HGPS cell (cell line): ENCODE results near the genes ABCF3, THPO and EPHB3.

GRCh38 chr3:183845407-183846089 is 20.2 kb upstream of the MAP6D1 start:
- RRBS: no CpG with 5 or more reads among the region's 7 CpGs

- RRBS: no CpG with 5 or more reads among the region's 4 CpGs
Measured at GRCh38 chr3:184011052-184011480, 6.6 kb downstream of the ABCC5 start.

DNA sequence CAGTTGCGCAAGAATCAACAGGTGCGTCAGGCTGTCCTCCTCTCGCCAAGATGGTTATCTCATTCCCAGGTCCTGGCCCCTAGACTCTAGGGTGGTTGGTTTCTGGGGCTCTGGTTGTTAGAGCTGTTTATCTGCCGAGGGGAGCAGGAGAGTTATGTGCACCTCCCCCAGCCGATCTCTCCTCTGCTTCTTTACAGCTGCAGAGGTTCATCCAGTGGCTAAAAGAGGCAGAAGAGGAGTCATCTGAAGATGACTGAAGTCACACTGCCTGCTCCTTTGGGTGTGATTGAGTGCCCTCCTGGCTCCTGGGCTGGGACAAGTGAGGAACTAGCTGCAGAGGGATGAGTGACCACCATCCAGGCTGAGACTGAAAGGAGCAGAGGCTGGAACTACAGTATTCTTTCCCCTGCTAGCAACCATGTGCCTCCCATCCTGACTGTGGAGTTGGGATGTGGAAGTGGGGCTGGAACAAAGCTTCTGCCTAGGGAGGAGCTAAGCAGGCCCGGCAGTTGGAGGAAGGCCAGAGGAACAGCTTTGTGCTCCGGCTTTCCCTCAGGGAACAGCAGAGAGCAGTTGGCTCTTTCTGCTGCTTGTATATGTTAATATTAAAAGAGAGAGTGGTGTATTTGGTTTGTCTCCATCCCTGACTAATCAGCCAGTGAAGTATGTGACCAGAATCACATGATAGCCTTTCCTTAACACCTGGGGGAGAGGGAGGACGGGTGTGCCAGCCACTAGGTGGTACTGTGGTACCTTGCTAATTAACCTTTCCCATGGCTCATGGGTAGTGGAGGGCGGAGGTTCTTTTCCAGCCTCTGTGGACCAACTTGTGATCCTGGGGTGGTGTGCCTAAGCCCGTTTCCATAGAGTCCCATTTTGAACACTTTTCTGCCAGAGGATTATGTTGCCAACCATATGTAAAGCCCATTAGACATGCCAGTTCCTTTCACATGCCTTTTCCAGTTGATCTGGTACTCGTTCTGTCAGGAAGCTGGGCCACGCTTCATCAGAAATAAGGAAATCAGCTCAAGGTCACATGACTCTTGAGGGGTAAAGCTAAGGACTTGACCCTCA is 9.9 kb downstream of the EIF2B5 start:
- RRBS: 14% methylated on average over 2 of the region's 12 CpGs

DNA sequence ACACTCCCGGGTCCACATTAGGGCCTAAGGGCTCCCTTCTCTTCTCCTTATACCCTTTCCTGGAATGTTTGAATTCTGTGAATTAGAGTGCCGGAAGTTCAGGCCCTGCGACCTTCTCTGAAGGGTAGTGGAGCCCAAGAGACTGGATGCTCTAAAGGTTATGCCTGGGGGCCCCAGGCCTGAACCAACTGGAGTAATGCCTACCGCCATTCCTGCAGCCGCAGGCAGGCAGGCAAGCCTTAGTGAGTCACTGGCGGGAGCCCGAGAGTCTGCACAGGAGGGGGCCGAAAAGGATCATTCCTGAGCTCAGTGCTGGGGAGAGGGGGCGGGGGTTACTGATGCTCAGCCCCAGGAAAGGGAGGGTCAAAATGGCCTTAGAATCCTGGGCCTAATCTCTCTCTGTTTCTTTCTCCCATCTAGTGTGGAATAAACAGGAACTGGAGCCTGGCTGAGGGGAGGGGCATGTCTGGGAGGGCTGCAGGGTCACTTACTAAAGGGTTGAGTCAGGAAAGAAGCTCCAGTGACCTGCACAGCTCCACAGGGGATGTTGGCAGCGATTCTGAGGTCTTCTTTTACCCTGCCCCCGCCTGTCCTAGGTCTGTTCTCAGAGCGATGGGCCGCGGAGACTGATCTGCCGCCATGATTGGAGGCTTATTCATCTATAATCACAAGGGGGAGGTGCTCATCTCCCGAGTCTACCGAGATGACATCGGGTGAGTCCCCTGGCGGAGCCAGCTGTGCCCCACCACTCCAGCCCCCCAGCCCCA is 1.9 kb downstream of the AP2M1 start:
- RRBS: no CpG with 5 or more reads among the region's 19 CpGs

DNA sequence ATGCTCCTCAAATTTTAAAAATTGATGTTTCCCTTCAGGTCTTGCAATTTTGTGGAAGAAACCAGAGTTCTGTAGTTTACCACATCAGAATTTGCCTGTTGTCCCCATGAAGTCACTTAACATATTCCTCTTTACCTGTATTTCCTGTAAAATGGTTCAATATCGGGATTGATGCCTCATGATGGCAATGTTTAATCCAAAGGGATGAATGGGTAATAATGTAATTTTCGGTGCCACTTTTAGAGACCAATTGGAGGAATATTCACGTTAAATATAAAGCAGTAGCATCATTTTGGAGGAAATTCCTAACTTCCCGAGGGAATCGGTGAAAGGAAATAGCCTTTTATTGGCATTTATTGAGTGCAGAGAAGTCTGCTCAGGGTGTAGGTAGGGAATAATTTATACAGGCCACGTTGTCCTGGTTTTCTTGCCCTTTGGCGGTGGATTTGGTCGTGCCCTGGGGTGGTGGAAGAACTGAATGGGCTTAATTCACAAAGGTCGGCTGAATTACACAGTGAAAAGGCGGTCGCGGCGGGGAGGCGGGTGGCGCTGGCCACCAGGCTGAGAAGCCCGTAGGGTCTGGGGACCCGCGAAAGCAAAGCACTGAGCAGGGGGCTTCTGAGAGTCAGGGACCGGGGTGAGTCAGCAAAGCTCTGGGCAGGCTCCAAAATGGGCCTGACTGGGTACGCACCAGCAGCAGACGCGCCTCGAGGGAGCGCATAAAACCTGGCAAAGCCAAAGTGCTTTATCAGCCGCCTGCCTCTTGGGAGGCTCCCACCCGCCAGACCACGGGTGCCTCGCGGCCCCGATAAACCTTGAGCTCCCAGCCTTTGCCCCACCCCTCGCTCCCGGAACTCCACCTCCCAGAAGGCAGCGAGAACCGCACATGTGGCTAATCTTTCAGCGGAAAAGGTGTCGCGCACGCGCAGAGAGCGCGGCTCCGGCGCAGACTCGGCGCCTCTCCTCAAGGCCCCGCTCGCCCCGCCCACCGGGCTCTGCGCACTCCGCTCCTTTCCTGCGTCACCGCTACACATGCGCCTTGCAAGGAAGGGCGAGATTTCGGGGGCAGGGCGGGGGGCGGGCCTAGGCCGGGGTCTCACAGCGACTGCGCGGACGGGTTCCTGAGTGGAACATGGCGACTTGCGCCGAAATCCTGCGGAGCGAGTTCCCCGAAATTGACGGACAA is at the start of gene ABCF3:
Gene ABCF3, plus strand, starts transcription at position 1,124 of the 1,186 bp plus-strand sequence.
- RRBS: 2% methylated on average over 27 of the region's 70 CpGs

GRCh38 chr3:184195278-184195819 is 9.3 kb downstream of the ABCF3 start:
- RRBS: no CpG with 5 or more reads among the region's 4 CpGs

- RRBS: 3% methylated on average over 58 of the region's 82 CpGs
Measured at GRCh38 chr3:184229904-184230665, 700 bp downstream of the VWA5B2 start.

GRCh38 chr3:184242533-184243183 is 6.1 kb downstream of the ALG3 start:
- RRBS: no CpG with 5 or more reads among the region's 9 CpGs

- RRBS: 5% methylated on average over 14 of the region's 52 CpGs
Measured at GRCh38 chr3:184260566-184261239, 650 bp downstream of the CAMK2N2 start.

DNA sequence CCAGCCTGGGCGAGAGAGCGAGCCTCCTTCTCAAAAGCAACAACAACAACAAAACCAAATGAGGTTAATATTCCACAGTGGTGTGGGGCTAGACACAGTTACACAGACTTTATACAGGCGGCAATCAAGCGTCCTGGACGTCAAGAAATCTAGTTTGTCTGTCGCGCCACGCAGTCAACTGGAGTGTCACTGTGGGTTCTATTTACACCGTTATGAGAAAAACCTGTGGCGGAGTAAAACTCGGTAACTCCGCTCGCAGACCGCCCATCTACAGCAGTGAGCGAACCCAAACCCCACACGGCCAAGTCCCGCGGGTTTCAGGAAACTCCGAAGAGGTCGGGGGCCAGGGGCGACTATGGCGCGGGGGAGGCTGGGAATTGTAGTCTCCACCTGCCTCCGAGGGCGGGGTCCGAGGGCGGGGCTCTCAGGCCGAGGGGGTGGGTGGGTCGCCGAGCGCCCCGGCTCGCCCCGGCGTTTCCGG is 329 bp upstream of the PSMD2 start:
- RRBS: 0% methylated on average over 1 of the region's 36 CpGs

GRCh38 chr3:184314248-184314474 is 245 bp upstream of the EIF4G1 start:
- RRBS: no CpG with 5 or more reads among the region's 12 CpGs

- RRBS: 88% methylated on average over 2 of the region's 22 CpGs
Measured at GRCh38 chr3:184321163-184322226, 7.1 kb downstream of the EIF4G1 start.

- RRBS: no CpG with 5 or more reads among the region's 14 CpGs
Measured at GRCh38 chr3:184332271-184333352, 4.8 kb upstream of the FAM131A start.

- RRBS: no CpG with 5 or more reads among the region's 28 CpGs
Measured at GRCh38 chr3:184351221-184352585, 9.7 kb downstream of the CLCN2 start.

DNA sequence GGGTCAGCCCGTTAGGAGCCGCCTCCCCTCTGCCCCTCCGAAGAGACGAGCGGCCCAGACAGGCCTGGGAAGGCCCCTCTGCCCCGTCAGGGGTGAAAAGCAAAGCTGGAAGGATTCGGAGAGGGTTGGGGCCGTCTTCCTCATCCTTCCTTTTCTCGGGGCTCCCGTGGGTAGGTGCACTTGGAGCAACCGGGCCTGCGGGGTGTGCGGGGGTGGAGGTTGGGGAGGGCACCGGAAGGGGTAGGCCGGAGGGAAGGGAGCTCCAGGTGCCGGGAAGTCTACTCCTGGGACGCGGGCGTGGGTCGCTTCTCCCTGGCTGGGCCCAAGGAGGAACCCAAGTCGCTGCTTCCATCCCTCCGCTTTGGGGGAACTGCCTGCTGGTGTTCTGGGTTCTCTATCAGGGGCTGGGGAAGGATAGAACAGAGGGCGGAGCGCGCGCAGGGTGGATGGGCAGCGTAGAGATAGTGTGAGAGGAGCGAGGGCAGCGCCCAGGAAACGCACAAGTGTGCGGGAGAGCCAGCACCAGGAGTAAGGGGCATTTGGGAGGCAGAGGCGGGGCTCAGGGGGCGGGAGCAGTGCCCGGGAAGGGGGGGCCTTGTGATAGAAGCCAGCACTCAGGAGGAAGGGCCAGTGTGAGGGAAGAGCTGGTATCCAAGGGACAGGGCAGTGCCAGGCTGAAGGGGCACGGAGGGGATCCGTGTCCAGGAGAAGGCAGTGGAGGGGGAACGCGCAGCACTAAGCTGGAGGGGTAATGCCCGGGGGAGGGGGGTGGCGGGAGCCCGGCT is 659 bp downstream of the POLR2H start:
- RRBS: 2% methylated on average over 4 of the region's 41 CpGs

GRCh38 chr3:184377581-184378548 is at the start of gene THPO:
Gene THPO, minus strand, starts transcription at chr3:184378207.
- RRBS: no CpG with 5 or more reads among the region's 9 CpGs

GRCh38 chr3:184525268-184526412 is 35.9 kb upstream of the EPHB3 start:
- RRBS: 2% methylated on average over 15 of the region's 75 CpGs

DNA sequence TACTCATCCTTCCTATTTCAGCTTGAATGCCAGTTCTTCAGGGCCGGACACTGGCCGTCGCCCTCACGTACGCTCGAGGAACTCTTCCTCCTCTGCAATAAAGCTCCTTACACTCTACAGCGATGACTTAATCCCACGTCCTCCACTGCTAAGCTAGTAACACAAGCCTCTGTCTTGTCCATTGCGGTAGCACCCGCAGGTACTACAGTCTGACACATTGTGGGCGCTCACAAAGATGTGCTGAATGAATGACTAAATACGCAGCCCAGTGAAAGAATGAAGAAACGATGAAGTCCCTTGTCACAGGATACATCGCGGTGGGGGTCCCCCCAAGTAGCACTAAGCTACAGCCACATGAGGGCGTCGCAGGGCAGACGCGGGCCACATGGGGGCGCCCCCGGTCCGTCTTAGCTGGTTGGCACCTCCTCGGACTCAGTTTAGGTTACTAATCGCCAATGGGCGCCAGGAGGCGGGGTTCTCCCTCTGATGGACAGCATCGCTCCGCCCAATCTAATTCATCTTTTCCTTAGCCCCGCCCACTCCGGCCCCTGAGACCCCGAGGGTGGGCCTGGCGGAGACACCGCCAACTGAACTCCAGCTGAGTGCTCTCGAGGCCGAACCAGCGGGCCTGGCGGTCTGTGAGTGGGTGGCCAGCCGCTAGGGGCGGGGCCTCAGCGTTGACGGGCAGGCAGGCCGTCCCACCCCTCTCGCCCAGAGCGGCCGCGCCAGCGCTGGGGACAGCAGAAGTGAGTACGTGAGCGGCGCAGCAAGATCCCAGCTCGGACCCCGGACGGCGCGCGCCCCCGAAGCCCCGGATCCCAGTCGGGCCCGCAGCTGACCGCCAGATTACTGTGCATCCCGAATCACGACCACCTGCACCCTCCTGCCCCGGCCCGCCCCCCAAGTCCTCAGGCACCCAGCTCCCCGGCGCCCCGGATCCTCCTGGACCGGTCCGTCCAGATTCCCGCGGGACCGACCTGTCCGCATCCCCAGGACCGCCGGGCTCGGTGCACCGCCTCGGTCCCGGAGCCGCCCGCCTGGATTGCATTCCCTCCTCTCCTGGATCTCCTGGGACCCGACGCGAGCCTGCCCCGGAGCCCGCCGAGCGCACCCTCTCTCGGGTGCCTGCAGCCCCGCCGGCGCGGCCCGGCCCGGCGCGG is at the start of gene EPHB3:
Gene EPHB3, plus strand, starts transcription at position 740 of the 1,160 bp plus-strand sequence.
- RRBS: 2% methylated on average over 31 of the region's 98 CpGs

GRCh38 chr3:184600829-184601543 is 39.4 kb downstream of the EPHB3 start:
- RRBS: no CpG with 5 or more reads among the region's 13 CpGs

DNA sequence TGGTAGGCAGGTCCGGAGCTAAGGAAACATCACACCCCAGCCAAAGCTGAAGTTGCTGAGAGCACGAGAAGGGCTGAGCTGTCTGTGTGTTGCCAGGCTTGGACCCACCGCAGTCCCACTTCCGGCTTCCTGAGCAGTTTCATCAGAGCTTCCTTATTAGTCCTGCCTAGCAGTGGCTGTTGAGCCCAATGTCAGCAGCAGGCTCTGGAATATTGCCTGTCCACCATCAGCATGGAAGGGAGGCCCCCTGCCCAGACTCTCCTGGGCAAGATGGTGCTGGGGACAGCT is 25.3 kb upstream of the VPS8 start:
- RRBS: 4% methylated on average over 3 of the region's 4 CpGs